Rectum (tissue), 1 donor: ENCODE measurements around the gene ZBTB7B.

DNA sequence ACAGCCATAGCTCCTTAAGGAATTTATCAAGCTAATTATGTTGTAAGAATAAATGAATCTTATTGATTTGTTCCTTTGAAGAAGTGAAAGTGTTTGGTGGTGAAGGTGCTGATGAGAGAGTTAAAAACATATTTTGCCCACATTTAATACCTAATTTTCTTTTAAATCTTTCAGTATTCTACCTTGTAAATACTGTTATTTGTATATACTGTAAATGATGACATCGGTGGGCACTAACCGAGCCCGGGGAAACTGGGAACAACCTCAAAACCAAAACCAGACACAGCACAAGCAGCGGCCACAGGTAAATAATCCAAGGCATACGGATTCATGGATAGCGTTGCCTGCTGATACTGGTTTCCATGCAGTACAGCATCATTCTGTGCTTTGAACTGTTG is 4.2 kb downstream of the UBAP2L start:
- PRO-cap: no peak

DNA sequence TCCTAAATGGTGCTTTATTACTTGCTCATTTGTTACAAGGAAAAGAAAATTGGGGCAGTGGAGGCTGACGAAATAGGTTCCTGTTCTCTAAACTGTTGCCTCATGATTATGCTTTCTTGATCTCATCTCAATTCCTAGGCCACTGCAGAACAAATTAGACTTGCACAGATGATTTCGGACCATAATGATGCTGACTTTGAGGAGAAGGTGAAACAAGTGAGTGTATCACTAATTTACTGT is 6.3 kb downstream of the UBAP2L start:
- PRO-cap: no peak

DNA sequence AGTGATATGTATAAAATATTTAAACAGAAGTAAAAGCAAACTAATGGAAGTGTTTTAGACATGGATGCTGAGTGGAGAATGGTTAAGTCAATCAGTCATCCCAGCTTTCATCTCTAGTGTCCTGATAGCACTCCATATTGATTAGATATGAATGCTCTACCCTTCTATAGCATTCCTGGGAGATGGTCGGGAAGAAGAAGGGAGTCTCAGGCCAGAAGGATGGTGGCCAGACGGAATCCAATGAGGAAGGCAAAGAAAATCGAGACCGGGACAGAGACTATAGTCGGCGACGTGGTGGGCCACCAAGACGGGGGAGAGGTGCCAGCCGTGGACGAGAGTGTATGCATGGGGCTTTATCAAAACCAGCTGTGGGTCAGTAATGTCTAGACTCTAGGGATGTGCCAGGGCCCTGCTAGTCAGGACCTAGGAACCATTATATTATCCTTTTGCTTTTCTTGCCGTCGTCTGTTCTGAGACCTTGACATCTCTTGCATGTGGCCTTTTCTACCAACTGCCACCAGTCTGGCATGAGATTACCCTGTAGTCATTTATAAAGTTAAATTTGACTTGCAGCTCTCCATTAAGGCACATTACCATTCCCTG is 13.8 kb downstream of the UBAP2L start:
- PRO-cap: no peak

GRCh38 chr1:154430646-154431538 is 25.7 kb downstream of the IL6R start:
- PRO-cap: bidirectional peak, plus-strand start at chr1:154431108, minus-strand start at chr1:154430954

- PRO-cap: no peak
Observed at GRCh38 chr1:154730062-154730764, 122.2 kb upstream of the ADAR start.

GRCh38 chr1:154747967-154748492 is 122.1 kb downstream of the KCNN3 start:
- PRO-cap: no peak

DNA sequence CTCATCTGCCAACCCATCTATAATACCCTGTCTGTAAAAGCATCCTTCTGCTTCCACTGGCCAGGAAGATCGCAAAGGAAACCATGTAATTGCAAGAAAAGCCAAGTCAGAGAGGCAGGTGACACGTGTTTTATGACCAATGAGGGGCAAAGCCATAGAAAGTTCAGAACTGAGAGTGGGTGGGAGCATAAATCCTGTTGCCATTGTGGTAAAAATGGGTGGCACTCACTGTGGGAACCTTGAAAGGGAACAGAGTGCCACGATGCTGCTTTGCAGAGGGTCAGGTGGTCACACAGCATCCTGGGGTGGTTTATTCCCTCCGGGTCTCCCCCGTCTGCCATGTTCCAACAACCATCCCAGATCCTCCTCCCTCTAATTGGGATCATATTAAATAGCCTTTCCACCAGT is 78.2 kb downstream of the KCNN3 start:
- PRO-cap: no peak

DNA sequence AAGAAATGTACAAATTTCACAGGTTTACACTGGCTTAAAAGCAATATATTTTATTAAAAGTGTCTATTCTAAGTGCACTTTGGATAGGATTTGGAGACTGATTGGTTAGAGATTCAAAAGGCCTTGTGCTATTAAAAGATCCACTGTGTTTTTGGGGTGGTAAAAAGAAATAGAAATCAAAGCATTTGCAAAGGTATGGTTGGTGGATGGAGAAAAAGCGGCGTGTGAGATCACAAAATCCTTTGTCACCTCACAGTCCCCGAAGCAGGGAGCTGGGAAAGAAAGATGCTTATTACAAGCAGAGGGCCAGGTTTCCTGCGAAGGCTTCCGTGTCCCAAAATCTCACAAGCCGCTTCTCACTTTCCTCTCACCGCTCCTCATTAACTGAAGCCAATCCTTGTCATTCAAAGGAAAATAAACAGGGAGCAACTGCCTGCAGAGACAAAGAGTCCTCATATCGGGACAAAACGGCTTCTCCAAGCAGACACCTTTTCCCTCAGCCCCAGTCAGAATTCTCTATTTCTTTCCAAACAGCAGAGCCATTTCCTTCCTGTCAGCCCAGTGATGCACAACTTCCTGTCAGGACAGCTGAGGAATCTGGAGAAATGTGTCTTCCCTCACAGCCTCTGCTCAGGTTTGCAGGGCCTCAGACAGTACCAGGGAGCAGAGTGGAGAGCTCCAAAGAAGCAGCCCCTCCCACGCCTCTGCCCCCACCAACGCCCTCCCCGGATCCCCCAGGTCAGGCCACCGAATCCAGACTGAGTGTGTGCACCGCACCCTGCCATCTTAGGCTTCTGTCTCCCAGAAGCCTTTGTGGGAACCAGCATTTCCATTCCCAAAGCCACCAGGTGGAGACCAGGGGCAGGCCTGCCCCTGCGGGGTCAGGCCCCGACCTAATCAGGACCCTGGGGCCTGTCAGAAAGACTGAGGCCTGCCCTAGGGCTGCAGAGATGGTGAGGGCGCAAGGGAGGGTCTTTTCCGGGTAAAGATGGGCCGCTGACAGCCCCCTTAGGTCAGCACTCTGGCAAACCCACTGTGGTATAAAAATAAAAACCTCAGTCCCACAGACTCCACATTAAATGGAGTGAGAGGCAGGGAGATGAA is 29.6 kb downstream of the KCNN3 start:
- PRO-cap: no peak

DNA sequence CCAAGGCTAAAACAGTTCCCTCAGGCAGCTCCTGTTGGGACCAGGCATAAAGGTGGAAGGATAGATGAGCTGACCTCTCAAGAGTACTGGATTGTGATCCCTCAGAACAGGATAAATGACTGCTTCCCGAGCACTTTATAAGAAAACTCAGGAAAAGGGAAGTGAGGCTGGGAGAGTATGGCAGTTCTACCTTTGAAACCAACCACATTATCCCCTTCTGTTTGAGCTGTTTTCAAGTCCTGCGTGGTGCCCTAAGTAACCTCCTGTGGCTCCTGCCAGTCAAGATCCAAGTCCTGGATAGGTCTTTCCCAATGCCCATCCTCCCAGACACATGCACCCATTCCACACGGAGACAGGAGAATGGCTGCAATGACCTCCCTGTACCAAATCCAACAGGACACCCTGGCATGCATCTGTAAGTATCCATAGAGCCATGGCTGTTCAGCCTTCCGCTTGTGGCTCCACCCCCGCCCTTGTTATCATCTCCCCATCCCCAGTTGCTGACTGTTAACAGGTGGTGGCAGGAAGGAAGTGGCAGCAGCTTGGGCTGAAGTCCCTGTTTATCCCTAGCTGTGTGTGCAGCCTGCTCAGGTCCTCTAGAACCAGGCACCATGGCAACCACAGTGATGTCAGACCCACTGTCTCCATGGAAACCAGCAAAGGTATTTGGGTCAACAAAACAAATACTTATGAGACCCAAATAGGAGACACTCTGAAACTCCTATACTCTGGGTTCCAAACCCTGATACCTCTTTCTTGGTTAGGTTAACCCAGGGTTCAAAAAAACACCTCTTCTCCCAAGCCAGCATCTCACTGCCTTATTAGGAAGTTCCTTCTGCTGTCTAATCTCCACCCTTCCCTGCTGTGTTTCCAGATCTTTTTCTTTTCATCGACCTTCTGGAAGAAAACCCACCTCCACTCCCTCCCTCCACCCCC is 866 bp downstream of the PBXIP1 start:
- PRO-cap: bidirectional peak, plus-strand start at position 715 of the sequence, minus-strand start at position 536 of the sequence

DNA sequence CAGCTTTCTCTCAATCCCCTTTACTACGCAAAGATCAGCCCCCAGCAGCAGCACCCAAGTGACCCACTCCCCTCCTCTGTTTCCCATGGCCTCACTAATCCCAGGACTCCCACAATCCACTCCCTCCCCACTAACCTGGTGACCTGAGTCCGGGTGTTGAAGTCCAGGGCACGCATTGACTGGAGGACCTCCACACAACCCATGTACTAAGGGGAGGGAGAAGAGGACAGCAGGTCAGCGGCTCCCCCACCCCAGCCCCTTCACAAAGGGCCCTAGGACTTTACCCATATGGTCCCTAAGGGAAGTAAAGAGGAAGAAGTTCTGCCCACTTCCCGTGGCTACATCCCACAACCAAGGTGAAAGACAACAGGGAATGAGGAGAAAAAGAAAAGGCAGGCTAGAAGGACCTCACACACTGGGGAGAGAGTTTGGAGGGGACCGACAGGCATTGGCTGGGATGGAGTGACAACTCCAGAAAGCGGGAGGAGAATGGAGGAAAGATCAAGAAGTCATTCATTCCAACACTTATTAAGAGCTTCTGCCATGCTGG is 1.2 kb downstream of the SHC1 start:
- PRO-cap: no peak

DNA sequence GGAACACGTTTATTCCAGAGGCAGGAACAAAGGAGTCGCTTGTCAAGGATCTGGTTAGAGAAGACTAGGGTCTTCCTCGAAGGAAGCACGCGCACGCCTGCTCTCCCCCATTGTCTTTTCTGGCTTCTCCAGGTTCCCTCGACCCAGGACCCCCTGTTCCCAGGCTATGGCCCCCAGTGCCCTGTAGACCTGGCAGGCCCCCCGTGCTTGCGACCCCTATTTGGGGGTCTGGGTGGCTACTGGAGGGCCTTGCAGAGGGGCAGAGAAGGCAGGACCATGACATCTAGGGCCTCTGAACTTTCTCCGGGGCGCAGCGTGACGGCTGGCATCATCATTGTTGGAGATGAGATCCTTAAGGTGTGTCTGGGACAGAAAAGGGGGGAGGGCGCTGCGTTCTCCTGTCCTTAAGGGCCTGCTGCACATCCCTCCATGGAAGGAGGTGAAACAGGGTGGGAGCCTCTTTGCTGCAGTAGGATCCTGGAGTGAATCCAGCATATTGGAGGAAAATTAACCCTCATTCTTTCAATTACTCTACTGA is 635 bp downstream of the FLAD1 start:
- PRO-cap: no peak

GRCh38 chr1:155001631-155001992 is 990 bp upstream of the ZBTB7B start:
- PRO-cap: bidirectional peak, plus-strand start at chr1:155001752, minus-strand start at chr1:155001695; bidirectional peak, plus-strand start at chr1:155001862, minus-strand start at chr1:155001851

DNA sequence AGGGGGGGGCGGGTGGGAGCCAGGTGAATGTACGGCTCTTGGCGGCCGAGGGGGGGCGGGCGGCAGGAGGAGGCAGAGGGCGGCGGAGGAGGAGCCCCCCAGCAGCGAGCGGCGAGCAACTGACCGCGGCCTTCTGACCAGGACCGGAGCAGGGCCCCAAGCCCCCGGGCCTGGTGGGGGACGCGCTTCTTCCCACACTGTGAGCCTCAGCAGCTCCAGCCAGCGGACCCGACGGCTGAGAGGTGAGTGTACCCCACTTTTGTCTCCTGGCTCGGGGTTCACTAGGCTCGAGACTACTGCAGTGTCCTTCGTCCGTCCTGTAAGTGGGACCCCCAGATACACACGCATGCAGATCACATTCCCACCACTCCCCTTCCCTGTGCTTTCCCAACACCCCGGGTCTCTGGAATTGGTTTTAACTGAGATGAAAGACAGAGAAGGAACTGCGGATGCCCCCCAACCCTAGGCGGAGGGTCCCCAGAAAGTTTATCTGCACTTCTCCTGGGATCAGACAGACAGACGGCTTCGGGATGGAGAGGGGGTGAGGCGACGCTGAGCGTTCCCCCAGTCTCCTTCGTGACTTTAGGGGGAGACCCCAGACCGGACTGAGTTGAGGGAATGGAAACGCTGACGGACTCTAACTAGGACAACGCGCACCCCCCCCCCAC is at the start of gene ZBTB7B:
Gene ZBTB7B, plus strand, starts transcription at position 101 of the 668 bp plus-strand sequence.
- PRO-cap: bidirectional peak, plus-strand start at position 65 of the sequence, minus-strand start outside the sequence; bidirectional peak, plus-strand start at position 518 of the sequence, minus-strand start at position 375 of the sequence; bidirectional peak, plus-strand start outside the sequence, minus-strand start at position 607 of the sequence

DNA sequence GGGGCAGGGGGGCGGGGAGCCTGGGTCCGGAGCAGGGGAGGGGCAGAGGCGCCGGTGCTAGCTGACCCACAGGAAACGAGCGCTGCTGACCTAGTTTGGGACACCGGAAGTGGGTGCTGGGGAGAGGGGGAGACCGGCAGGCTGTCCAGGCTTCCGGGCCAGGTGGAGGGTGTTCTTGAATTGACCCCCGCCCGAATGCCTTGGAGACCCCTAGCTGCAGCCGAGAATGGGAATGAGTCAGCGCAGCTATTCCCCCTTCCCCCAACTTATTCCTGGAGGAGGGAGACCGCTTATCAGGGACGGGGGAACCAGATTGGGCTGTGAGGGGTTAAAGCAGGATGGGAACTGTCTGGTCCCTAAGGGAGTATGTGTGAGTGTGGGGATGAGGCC is 1.5 kb downstream of the ZBTB7B start:
- PRO-cap: bidirectional peak, plus-strand start at position 109 of the sequence, minus-strand start outside the sequence

- PRO-cap: bidirectional peak, plus-strand start at chr1:155008137, minus-strand start at chr1:155008062
Observed at GRCh38 chr1:155007841-155008242, 5.2 kb downstream of the ZBTB7B start.

GRCh38 chr1:155008243-155009176 is 5.9 kb downstream of the ZBTB7B start:
- PRO-cap: bidirectional peak, plus-strand start at chr1:155008359, minus-strand start at chr1:155008279; bidirectional peak, plus-strand start at chr1:155008696, minus-strand start at chr1:155008523

GRCh38 chr1:155012598-155013771 is 10.4 kb downstream of the ZBTB7B start:
- PRO-cap: unidirectional peak, plus-strand start at chr1:155012860

- PRO-cap: bidirectional peak, plus-strand start at chr1:155038130, minus-strand start at chr1:155038061
Observed at GRCh38 chr1:155037798-155038302, 4.2 kb downstream of the DCST1 start.

DNA sequence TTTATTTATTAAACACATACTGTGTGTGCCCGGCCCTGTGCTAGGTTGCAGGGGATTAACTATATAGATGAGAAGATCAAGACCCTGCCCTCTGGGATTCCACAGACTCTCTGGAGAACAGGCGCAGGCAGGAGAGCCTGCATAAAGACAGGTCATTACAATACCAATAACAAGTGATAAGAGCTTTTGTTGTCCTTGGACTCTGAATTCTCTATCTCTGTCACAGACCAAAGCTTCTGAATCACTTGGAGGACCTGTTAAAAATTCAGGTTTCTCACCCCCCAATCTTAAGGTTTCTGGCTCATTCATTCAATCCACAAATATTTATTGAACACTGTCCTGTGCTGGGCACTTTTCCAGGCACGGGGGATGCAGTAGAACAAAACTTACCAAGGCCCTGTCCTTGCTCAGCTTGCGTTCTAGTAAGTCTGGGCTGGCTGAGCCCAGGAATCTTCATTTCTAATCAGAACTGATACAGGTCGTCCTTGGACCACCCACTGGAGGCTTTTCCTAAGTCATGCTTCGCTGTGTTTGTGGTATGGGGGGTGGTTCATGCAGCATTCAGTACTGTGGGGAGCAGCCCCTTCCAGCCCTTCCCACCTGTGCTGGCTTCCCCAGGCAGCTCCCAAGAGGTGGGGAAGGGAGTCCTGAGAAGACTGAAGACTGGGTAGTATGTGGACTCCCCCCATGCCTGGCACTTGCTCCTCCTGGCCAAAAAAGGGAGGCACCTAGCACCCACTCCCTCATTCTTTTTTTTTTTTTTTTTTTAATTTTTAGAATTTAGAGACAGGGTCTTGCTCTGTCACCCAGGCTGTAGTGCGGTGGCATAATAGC is 1.5 kb downstream of the EFNA4 start:
- PRO-cap: bidirectional peak, plus-strand start at position 223 of the sequence, minus-strand start at position 112 of the sequence

- PRO-cap: unidirectional peak, minus-strand start at chr1:155086176
Observed at GRCh38 chr1:155086122-155086823, 7.6 kb downstream of the EFNA3 start.